ENCODE measurements around a stretch of chr22.

- PRO-cap, result no peak
Observed at GRCh38 chr22:44360615-44361428, 48.1 kb upstream of the SHISAL1 start.

GRCh38 chr22:44366676-44367271 lies 54.0 kb upstream of the SHISAL1 start:
- PRO-cap, result unidirectional peak, plus-strand start at chr22:44367156

GRCh38 chr22:44526621-44527022 lies 28.6 kb upstream of the RTL6 start:
- PRO-cap, result no peak

DNA sequence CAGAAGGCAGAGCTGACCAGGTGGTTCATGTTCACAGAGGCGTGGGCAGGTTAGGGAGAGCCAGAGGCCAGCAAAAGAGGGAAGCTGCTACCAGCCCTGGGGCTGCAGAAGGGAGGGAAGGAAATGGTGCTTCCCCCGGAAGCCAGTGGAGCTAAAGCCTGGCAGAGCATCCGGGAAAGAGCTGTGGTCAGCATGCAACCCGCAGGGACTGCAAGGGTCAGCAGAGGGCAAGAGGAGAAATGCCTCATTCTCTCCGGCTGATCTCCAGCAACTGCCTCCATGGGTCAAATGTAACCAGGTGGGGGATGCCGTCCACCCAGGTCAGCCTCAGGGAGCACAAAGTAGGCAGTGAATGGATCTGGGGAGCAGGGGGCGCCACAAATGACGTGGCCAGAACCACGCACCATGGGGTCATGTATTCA lies 36.9 kb upstream of the PRR5 start:
- PRO-cap, result no peak

DNA sequence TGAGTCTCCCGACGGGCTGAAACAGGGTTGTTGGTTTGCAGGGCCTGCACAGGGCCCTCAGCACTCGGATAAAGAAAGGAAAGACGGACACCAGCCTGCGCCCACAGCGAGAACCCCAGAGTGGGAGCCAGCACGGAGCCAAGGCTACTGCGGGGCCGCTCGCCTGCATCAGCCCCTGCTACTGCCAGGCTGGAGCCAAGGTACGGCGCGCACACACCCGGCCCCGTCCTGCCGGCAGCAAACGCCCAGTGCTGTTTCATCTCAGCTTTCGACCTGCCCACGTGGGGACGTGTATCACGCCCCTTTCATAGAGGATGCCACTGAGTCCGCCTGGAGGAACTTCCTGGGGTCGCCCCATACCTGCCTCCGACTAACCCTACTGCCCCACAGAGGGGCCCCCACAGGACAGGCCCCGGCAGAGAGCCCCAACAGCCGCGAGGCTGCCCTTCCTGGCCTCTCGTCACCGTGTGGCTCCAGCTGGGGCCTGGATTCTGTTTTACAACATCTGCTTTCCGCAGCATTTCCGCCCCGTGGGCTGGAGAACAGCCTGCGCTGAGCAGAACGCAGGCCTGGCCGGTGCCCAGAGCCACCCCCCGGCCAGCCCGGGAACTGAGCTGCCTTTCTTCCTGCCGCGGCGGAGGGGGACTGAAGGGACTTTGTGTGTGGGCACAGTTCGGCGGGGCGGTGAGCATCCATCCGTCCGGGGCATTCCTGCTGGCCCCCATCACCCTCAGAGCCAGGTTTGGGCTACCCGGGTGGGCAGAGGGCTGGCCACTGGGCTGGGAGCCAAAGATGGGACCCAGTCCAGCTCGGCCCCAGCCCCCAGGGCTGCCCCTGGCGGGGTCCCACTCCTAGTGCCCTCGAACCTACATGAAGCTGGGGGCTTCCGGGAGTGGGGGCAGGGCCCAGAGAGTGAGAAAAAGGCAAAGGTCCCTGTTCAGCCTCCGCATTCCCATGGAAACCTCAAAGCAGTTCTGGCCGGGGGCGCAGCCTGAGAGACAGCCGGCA lies 22.8 kb upstream of the ARHGAP8 start:
- PRO-cap, result bidirectional peak, plus-strand start at position 648 of the sequence, minus-strand start at position 469 of the sequence

GRCh38 chr22:45010613-45011138 lies 871 bp upstream of the PHF21B start:
- PRO-cap, result no peak

DNA sequence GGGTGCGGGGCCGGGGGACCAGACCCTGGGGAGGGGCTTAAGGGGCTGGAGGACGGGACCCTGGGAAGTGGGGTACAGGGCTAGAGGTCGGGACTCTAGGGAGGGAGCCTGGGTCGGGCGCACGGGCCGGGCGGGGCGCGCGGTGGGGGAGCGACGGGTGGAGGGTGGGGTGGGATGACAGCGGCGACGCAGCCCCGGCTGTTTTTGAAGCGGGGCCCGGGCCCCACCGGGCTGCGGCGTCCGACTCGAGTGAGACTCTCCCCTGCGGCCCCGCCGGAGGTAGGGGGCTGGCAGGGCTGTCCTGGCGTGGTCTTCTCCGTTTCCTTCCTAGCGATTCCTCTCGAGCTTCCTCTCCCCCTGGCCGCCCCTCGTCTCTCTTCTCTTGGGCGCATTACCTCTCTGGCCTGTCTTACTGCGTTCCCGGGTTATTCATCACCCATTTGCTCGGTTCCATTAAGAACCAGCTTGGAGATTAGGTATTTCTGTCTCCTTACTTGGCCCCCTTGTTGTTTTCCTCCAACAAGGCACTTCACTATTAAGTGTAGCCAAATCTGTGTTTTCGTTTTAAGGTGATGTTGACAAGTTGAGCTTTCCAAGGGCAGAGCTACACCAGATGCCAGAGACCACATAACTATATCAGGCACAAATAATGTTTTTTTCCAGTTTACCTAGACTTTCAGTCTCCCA lies 898 bp downstream of the NUP50 start:
- PRO-cap, result no peak

- PRO-cap, result no peak
Observed at GRCh38 chr22:45185736-45186573, 22.2 kb downstream of the NUP50 start.

GRCh38 chr22:45196450-45197257 lies 32.9 kb downstream of the NUP50 start:
- PRO-cap, result no peak

- PRO-cap, result no peak
Observed at GRCh38 chr22:45205480-45205902, 35.2 kb downstream of the KIAA0930 start.

DNA sequence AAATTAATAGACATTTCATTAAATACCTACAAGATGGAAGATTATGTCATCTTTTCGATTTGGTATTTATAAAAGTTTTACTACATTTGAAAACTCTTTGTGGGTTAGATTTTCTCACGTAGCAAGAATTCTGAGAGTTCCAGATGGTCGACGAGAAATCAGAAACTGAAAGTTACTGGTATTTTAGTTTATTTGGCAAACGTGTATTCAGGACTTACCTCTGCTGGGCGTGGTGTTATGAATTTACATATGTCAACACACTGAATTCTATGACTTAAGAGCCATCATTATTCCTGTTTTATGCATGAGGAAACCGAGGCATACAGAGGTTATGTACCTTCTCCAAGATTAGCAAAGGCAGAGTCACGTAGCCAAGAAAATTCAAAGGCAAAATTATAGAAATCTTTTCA lies 8.5 kb upstream of the KIAA0930 start:
- PRO-cap, result unidirectional peak, minus-strand start at position 160 of the sequence

DNA sequence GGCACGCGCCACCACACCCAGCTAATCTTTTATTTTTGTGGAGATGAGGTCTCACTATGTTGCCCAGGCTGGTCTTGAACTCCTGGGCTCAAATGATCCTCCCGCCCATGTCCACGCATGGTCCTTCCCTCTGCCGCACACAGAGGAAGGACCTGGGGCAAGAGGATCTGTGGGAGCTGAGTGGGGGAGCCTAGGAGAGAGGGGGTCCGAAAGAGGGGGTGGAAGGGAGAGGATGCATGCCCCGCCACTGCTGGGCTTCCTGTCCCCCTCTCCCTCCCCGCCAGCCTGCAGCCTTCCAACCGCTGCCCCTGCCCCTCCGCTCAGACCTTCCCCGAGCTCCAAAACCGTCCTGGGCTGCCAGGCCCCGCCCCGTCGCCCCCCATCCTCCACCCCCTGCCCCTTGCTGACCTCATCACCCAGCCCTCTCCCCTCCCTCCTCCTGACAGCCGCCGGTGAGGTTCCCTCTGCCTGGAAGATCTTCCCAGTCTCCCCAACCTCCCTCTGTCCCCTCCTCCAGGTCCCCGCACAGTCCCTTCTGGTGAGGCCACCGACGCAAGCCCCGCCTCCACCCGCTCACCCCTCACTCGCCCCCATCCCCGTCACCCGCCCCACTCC lies 16.7 kb upstream of the UPK3A start:
- PRO-cap, result no peak

DNA sequence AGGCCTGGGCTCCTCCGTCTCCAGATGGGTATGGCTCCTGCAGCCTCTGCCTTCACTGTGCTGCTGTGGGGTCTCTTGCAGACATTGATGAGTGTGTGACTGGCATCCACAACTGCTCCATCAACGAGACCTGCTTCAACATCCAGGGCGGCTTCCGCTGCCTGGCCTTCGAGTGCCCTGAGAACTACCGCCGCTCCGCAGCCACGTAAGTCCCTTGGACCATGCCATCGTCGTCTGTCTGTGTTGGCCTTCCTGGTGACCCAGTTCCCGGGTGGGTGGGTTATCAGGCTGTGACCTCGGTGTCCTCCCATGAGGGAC lies 47.7 kb downstream of the FBLN1 start:
- PRO-cap, result no peak

- PRO-cap, result no peak
Observed at GRCh38 chr22:45683378-45683577, 11.6 kb downstream of the ATXN10 start.

GRCh38 chr22:45817897-45818963 lies 146.6 kb downstream of the ATXN10 start:
- PRO-cap, result no peak

DNA sequence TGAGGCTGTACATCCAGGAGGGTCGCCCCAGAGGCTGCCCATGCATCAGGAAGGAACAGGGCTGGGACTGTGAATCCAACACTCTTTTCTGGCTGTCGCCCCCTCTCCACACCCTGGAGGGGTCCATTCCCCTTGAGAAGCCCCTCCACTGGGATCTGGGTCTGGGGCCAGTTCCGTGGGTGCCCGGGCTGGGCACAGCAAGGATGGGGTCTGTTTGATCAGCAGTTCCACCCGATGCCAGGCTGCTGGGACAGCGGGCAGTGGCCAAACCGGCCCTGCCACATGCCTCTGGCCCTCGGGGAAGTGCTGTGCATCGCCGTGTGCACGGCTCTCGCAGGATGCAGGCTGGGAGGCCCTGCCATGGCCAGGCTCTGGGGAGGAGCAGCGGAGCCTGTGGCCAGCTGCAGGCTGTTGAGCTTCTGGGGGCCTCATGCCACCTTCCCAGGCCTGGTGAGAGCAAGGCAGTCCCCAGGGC lies 57.5 kb downstream of the WNT7B start:
- PRO-cap, result no peak

DNA sequence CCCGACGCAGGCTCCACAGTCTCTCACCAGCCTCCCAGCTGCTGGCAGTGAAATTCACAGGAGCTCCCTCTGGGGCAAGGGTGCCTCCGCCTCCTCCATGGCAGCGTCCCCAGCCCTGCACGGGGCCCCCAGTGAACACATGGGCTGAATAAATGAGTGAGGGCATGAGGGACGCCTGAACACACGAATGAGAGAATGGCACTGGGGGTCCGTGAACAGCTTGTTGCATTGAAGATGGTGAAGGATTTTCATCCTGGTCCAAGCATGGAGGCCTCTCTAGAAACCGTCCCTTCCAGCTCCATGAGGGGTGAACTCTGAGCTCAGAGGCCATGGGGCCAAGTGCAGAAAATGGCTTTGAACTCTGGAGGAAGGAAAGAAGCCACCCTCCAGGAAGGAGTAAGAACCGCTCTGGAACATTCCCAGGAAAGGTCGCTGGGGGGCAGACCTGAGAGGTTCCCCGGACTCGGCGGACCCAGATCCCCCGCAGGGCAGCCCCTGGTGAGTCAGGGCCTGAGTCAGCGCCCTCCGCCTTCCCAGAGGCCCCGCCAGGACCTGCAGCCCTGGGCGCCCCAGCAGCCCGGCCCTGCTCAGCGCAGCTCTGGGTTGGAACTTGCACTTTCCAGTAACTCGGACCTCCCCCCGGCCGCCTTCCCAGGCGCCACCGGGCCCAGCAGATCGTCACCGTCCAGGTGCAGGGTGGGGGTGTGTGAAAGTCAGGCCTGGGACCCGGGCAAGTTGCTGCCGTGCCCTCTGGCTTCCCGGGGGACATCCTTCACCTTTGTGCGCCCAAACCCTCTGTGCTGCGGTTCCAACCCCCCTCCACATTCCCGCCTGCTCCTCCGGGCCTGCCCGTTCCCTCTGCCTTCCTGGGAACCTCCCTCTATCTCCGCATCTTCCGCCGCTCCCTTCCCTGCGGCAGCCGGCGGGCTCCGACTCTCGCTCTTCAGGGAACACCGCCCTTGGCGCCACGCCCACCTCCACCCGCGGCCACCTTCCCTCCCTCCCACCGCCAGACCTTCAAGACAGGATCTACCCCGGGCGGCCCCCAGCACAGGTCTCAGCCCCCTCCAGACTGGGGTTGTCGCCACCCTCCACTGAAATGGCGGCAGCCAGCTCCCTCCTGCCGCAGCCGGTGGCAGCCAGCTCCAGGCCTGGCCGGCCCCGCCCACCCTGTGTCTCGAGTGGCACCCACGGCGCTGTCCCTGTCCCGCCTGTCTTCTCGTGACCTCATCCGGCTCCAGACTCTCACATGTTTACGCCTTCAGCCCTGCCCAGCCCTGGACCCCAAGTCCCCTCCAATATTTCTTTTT lies 36.6 kb upstream of the WNT7B start:
- PRO-cap, result bidirectional peak, plus-strand start at position 548 of the sequence, minus-strand start at position 600 of the sequence; bidirectional peak, plus-strand start at position 891 of the sequence, minus-strand start at position 945 of the sequence; bidirectional peak, plus-strand start at position 1,081 of the sequence, minus-strand start at position 1,153 of the sequence

- PRO-cap, result no peak
Observed at GRCh38 chr22:46018749-46019161, 41.8 kb upstream of the WNT7B start.

DNA sequence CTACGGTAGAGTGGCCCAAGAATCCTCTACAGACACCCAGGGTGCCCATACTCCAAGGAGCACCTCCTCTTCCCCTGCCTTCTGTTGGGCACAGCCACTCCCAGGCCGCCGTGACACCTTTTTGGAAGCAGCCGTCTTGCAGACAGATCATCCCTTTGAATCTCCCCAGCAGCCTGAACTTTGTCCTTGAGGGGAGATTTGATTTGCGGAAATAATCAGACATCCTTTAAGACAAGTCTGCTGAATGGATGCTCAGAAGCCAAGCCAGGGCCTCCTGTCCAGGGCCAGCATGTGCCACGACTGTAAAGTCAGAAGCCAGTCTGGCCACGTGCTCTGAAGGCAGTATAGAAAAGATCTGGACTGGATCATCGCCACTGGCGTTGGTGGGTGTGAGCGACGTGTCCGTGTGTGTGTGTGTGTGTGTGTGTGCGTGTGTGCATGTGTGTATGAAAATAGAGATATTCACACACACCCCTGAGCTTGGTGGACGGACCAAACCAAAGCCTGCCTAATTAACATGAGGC lies 61.6 kb upstream of the WNT7B start:
- PRO-cap, result no peak

GRCh38 chr22:46042893-46043328 lies 65.9 kb upstream of the WNT7B start:
- PRO-cap, result no peak